ENCODE data around the genes PGAP3 and GRB7.

DNA sequence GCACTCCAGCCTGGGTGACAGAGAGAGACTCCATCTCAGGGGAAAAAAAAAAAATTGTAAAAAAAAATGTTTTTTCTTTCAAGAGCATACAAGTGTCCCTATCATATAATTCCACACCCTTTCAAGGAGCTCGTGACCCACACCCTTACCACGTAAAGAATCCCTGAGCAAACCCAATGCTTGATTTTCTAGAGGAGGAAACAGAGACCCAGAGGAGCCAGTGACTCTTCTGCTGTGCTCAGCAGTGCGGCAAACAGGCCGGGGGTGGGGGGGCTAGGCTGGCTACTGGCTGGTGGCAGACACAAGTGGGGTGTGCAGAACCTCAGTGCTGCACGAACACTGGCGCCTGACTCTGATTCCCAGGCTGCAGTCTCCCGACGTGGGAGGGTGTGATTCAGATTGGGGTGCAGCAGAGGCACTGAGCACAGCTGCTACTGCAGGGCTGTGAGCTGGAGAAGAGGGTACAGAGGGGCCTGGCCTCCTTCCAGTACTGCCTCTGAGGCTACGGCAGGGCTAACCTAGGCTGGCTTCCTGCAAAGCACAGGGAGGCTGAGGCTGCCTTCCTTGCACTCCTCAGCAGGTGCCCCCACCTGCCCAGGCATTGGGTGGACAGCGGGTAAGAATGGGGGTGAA is 8.0 kb downstream of the RPL19 start:
- PRO-cap, result no peak

DNA sequence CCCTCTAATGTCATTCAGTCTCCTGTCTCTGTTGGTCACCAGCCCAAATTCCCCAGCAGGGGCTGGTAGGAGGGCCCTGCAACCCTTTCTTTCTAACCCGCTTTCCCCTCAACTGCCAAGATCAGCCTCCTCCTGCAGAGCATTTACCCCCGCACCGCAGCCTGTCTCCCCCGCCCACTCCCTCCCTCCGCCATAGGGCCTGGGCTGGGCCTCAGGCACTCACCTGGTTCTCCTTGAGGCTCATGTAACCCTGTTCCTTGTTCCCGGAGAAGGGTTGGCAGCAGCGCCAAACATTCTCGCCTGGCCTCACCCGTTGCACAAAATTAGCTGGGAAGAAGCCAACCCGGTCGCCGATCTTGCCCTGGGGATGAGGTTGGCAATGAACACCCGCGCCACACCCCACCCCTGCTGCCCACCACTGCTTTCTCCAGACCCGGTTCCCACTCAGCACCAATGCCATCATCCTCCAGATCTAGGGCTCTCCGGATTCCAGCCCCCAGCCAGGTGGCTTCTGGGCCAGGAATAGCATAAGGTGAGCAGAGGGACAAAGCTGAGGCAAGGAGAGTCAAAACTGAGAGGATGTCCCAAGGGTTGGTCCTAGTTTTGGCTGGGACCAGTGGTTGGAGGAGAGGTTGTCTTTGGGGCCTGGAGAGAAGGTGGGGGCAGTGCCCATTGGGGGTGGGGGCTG is 12.8 kb downstream of the STAC2 start:
- PRO-cap, result no peak

GRCh38 chr17:39405332-39406321 is 4.2 kb upstream of the FBXL20 start:
- PRO-cap, result no peak

DNA sequence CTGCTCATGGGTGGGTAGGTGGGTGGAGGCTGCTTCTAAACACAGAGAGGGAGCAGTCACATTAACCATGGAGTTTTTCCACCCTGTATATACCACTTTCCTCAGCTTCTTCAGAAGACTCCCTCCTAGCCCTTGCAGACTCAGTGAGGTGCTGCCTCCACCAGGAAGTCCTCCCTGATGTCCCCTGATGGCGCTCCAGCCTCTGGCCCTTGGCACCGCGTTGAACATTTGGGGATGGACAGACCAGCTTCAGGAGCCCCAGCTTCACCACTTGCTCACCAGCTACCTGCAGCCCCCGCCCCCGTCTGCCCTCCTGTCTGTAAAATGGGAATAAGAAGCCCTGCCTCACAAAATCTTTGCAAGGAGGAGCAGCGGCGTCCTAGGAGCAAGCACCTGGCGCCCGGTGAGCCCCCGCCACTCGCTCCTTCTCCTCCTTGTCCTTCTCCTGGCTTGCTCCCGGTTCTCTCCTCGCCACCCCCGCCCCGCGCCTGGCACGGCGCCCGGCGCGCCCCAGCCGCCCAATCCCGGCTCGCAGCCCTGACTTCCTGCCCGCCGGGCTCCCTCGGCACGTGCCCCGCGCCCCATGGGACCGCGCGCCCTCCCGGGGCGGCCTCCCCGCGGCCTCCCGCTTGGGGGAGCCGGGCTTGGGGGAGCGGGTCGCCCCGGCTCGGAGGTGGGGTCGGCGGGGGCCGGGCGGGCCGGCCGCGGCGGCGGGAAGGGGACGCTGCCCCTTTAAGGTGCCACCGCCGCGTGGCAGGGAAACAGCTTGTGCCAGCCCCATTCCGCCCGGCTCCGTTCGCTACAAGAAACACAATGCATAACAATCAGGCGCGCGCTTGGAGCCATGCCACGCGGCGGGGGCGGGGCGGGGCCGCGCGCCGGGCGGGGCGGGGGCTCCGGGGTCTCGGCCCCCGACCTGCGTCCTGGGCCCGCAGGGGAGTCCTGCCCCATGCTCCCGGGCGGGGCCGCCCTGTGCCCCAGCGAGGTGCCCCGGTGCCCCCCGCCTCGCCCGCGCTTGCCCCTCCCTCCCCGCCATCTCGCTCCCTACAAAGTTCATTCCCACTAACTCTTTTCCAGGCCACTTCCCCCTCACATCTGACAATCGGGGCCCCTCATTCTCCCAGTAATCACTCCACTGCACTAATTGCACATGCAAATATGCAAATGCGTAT is 9.1 kb upstream of the PPP1R1B start:
- PRO-cap, result no peak

DNA sequence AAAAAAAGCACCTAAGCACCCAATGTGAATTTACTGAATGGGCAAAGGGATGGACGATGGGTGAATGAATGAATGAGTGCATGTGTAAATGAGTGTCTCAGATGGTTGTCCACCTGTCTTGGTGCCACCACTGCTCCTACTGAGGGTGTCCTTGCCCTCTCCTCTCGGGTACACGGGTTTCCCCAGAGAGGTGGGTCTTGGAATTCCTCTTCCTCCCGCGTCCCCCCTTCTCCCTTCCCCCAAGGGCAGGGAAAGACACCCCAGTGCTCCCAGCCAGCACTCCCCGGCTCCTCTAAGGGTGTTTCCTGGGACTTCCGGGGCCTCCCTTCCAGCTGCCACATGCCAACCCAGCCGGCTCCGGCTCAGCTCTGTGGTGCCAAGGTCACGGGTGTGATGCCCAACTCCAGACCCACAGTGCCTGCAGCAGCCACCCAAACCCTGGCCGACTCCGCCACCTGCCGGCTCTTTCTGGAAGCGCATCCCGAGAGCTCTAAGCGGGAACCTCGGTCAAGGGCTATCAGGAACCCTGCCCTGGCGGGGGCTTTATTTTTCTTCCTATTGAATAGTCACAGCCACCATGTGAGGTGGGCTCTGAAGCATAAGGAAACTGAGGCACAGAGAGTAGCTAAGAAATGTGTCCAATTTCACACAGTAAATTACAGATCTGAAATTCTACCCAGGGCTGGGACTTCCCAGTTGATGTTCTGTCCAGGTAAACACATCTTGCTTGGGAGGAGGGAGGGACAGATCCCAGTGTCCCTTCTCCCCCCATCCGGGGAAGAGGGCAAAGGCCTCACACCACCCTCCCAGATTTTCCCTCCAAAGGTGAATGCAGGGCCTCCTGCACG is 3.4 kb upstream of the PPP1R1B start:
- PRO-cap, result no peak

DNA sequence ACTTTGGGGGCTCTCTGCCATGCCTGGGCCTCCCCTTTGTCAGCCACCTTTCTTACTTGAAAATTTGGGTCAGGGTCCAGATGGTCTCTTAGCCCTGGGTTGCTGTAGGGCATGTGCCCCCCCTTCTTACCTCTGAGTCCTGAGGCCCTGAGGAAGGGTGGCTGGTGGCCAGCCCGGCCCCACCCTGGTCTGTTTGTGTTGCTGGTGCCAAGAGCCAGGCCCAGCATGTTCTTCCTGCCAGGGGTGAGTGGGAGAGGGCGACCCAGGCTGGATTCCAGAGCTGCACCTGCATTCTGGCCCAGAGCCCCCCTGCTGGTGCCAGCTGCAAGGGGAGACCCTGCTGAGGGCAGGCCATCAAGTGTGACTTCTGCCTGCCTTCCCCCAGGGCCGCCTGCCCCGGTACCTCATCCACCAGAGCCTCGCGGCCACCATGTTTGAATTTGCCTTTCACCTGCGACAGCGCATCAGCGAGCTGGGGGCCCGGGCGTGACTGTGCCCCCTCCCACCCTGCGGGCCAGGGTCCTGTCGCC is 2.7 kb upstream of the TCAP start:
- PRO-cap, result no peak

DNA sequence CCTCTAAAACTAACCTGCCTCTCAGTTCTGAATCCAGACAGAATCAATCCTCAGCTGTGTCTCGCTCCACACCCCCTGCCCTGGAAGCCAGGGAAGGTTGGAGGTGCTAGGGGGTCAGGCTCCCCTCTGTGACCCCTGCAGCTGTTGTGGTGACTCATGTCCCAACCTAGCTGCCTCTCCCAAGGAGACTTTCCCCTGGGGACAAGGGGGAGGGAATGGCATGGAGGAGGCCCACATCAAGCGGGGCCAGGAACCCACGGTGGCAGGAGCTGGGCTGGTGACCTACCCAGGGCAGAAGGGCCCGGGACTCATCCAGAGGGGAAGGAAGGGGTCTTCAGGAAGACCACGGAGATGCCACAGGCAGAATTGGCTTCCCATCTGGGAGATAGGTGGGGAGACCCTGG is 1.3 kb upstream of the PNMT start:
- PRO-cap, result no peak

- PRO-cap, result no peak
These were observed 3.5 kb downstream of the PNMT start for GRCh38 chr17:39671388-39672515.

GRCh38 chr17:39679954-39680264 is 7.9 kb downstream of the PGAP3 start:
- PRO-cap, result no peak

GRCh38 chr17:39687402-39688552 is at the start of gene PGAP3:
PGAP3 (minus strand) TSS chr17:39688057.
- PRO-cap, result bidirectional peak, plus-strand start at chr17:39687894, minus-strand start at chr17:39687772; bidirectional peak, plus-strand start at chr17:39688101, minus-strand start at chr17:39688045

DNA sequence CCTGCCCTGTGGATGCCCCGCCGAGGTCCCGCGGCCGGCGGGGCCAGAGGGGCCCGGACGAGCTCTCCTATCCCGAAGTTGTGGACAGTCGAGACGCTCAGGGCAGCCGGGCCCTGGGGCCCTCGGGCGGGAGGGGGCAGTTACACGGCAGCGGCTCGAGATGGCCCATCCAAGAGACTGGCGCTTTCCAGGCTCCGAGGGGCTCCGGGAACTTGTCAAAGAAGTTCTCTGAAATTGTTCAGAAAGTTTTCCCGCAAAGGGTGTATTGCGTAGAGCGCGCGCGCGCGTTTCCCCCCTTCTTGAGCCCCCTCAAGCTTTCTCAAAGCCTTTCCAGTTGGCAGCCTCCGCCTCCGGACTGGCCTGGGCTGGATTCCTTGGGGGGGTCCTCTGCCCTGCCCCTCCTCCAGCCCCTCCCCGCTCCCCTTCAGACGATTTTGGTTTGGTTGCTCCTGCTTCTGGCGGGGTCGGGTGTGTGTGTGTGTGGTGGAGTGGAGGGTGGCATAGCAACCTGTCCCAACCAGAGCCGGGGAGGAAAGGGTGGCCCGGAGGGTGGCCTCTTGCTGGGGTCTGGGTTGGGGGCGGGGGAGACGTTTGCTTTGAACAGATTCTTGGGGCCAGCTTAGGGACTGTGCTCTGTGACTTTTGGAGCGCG is 614 bp downstream of the ERBB2 start:
- PRO-cap, result no peak

- PRO-cap, result no peak
These were observed 5.2 kb downstream of the ERBB2 start for GRCh38 chr17:39704817-39705676.

DNA sequence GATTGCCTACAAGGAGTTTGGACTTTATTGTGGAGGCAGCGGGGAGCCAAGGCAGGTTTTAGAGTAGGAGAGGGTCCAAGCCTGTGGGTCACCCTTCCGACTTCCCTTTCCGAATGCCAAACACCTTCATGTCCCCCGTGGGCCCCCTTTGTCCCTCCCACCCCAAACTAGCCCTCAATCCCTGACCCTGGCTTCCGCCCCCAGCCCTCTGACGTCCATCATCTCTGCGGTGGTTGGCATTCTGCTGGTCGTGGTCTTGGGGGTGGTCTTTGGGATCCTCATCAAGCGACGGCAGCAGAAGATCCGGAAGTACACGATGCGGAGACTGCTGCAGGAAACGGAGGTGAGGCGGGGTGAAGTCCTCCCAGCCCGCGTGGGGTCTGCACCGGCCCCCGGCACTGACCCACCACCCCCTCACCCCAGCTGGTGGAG is 7.2 kb downstream of the MIEN1 start:
- PRO-cap, result no peak

DNA sequence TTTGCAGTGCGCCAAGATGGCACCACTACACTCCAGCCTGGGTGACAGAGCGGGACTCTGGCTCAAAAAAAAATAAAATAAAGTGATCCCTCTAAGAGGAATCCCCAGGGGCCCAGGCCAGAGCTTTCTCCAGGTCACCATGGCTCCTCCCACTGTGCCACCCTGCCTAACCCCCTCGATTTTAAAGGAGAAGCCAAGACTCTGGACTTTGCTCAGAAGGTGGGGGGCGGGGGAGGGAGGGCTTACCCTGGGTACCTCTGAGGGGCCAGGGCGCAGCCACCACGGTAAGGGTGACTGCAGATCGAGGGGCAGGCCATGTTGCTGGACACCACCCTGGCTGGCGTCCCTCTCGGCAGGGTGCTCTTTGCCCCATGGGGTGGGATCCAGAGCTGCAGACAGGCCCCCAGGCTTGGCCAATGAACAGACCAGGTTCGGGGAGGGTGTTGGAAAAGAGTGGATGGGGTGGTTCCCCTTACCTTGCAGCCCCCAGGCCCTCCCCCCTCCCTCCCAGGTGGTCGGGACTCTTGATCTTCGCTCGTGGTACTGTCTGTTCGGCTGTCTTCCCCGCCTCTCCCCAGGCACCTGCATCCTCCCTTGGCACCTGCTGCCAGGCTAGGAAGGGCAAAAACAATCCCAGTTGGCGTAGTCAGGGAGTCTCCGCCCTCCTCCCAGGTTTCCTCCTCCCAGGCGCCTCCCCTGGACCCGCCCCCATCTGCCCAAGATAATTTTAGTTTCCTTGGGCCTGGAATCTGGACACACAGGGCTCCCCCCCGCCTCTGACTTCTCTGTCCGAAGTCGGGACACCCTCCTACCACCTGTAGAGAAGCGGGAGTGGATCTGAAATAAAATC is at the start of gene GRB7:
Gene GRB7 (plus strand): TSS at position 730 of the 850 bp plus-strand sequence.
- PRO-cap, result no peak

DNA sequence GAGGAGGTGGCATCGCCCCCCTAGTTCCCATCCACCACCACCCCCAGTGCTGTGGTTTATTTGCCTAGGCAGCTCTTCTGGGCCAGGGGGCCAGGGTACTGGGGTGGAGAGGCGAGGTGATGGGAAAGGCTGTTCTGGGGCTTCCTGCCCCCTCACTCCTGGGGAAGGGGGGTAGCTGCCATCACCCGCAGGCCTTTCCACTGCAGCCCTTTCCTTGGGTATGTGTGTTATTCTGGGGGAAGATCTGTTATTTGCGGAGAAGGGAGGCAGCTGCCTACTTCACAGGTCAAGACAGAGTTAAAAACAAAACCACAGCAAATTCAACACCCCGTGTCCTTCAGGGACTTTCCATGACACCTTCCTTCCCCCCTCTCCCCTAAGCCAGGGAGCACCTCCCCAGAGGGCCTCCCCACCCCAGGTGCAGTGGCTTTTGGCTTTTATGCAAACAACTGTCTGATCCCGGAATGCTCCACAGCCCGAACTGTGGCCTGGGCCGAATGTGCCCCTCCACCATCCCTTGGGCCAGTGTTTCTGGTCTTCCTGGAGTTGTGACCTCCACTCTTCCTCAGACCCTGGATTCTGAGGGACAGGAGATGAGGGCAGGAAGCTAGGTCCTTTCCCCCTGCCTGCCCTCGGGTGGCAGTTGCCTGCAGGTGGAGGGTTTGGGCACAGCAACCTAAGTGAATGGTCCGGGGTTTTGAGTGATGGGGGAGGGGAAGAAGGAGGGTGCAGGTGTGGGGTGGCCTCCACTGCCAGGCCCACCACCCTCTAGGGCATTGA is 18.3 kb downstream of the GRB7 start:
- PRO-cap, result no peak

DNA sequence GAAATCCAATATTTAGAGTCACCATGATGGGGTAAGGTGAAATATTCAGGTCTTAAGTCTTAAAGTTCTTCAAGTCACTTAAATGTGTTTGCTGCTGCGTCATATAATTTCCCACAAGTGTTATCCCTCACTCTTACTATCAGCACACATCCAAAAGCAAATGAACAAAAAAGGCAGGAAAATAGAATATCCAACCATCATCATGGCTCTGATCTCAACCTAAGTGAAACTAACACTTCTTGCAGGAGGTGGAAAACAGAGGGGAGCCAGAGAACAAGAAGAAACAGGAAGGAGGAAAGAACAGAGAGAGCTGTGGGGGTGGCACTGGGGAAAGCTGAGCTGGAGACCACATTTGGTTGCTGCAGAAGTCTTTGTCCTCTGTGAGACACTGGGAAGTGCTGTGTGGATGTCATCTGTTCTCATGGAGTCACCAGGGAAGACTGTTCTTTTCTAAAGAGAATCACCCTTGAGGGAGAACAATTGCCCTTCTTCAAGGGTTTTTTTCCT is 34.6 kb downstream of the GRB7 start:
- PRO-cap, result no peak

GRCh38 chr17:39774990-39775588 is 37.4 kb downstream of the GRB7 start:
- PRO-cap, result no peak

- PRO-cap, result no peak
These were observed 44.7 kb downstream of the GRB7 start for GRCh38 chr17:39782254-39782985.

DNA sequence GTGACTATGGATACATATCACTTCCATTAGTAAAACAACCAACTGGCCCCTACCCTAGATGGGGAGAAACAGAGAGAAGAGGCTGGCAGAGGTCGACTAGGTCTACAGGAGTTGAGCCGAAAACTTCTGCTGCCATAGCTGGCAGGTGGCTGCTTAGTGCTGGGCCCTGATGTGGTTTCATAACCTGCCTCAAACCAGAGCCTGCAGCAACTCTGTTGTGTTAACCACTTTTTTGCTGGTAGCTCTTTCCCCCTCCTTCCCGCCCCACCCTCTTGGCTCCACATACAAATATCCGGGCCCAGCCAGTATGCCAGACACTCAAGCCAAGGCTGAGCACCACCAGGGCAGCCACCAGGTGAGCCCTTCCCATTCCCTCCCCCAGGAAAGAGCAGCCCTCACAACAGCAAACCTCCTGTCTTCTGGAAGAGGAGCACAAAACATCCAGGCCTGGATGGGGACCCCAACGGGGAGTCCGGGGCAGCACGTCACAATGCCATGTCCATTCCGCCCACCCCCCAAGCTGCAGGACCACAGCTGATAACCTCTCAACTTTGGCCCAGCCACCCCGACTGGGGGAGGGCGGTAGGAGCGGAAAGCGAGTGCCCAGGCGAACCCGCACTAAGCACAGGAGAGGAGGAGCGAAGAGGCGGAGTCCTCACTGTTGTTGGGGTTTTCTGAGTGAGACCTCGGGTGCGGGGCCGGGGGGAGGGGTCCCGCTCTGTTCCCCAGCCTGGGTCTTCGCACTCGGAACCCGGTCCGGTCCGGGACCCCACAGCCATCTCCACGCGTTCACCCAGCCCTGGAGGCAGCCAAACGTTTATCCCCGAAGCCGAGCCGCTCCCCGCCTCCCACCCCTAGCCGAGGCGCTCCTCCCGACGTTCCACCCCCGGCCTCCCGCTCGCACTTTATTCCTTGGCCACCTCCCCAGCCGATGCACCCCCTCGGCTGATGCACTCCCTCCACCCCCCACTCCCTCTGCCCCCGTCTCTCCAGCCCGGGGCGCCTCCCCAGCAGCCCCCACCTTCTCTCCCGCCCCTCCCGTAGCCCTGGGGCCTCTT is 664 bp downstream of the ORMDL3 start:
- PRO-cap, result bidirectional peak, plus-strand start at position 313 of the sequence, minus-strand start at position 214 of the sequence; bidirectional peak, plus-strand start at position 621 of the sequence, minus-strand start at position 571 of the sequence

GRCh38 chr17:39928938-39929650 is 1.6 kb downstream of the LRRC3C start:
- PRO-cap, result no peak